Choroid plexus epithelial cell (primary cell): ENCODE results near the genes AKAP12 and ARMT1.

DNA sequence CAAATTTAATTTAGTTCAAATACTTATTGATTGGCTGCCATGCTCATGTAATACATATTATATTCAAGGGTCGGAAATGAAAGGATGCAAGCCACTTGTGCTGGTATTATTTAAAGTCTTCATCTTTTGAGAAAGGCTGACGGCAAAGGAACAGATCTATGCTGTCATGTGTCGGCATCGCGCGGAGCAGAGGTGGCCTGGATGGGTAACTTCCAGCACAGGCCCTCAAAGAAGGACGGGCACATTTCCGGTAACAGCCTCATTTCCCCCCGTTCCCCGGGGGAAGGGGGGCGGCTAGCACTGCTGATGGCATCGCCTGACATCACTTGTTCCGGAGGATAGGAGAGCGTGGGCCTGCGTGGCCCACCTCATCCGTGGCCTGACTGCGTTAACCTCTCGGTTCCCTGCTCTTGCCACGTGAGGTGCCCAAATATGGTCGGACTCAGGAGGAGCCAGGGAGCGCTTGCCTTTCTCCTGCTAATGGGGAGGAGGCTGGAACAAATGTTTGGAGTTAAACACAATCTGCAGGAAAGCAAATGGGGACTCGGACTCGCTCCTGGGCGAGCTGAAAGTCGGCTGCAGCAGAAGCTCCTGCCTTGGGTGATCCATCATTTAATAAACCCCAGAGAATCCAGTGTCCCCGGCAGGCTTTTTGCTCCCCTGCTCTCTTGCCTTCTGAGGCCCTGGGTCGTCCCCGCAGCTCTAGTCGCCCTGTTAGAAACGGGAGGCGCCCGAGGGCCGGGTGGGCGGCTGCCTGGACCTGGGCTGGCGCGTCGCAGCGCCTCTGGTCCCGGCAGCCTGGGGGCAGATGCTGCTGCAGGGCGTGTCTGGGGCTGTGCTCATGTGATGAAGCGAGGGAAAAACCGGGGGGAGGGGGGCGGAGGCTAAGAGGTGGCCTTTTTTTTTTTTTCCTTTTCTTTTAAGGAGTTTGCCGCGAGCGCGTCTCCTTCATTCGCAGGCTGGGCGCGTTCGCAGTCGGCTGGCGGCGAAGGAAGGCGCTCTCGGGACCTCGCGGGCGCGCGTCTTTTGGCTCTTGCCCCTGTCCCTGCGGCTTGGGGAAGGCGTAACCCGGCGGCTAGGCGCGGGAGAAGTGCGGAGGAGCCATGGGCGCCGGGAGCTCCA lies at the start of gene AKAP12:
Gene AKAP12, plus strand, starts transcription at position 508 of the 1,122 bp plus-strand sequence.
- RRBS, result 5% methylated on average over 26 of the region's 70 CpGs

GRCh38 chr6:151324133-151324637 lies 67.2 kb downstream of the ZBTB2 start:
- RRBS, result no CpG with 5 or more reads among the region's 12 CpGs

- RRBS, result under 1% methylated on average over 4 of the region's 19 CpGs
Observed at GRCh38 chr6:151389219-151389891, 2.0 kb downstream of the ZBTB2 start.

GRCh38 chr6:151389892-151389998 lies 1.6 kb downstream of the ZBTB2 start:
- RRBS, result no CpG with 5 or more reads among the region's 7 CpGs

DNA sequence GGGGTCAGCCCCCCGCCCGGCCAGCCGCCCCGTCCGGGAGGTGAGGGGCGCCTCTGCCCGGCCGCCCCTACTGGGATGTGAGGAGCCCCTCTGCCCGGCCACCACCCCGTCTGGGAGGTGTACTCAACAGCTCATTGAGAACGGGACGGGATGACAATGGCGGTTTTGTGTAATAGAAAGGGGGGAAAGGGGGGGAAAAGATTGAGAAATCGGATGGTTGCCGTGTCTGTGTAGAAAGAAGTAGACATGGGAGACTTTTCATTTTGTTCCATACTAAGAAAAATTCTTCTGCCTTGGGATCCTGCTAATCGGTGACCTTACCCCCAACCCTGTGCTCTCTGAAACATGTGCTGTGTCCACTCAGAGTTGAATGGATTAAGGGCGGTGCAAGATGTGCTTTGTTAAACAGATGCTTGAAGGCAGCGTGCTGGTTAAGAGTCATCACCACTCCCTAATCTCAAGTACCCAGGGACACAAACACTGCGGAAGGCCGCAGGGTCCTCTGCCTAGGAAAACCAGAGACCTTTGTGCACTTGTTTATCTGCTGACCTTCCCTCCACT lies 1.3 kb downstream of the RMND1 start:
- RRBS, result no CpG with 5 or more reads among the region's 20 CpGs

- RRBS, result 2% methylated on average over 28 of the region's 78 CpGs
Observed at GRCh38 chr6:151452213-151453147, at the start of gene ARMT1. TSS of gene ARMT1 (plus strand) at chr6:151452466.

DNA sequence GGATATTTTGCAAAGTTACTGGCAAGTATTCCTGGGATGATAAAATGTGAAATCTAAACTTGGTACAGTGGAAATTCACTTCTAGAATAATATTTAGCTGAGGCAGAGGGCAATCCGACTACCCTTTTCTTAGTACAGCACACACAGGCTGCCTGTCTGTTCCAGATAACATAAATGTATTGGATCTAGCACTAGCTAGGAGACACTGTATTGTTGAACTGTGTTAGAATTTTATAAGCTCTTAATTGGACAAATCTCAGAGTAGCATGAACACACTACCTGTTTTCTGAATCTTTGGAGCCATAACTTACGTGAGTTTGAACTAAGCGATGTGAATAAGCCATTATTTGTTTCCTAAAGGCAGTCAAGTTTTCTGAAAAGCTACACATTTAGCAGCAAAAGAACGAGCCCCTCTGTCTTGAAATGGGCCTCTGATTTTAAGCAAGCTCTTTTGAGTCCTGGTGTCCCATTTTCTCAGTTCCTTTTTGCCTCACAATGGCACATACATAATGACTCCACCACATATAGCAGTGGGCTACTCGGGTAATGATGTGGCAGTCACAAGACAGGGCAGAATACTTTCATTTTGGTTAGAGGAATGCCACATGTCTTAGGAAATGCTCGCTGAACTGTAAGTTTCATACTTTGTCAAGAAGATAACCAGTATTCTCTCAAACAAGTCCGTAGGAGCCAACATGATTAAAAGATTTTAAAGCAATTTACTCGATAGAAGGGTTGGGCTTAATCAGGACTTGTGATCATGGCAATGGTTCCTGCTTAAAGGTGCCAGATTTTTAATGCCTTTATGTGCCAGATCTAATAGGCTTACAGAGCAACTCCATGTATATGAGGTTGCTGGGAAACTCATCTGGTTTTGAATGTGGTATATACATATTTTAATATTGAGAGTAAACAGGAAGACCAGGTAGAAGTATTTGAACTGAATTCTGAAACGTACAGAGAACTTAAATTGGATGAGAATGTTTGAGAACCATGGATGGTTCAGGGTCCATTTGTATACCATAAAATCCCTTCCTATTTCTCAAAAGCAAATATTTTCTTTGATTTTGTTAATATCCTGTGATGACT lies 116.3 kb upstream of the ESR1 start:
- RRBS, result no CpG with 5 or more reads among the region's 9 CpGs

DNA sequence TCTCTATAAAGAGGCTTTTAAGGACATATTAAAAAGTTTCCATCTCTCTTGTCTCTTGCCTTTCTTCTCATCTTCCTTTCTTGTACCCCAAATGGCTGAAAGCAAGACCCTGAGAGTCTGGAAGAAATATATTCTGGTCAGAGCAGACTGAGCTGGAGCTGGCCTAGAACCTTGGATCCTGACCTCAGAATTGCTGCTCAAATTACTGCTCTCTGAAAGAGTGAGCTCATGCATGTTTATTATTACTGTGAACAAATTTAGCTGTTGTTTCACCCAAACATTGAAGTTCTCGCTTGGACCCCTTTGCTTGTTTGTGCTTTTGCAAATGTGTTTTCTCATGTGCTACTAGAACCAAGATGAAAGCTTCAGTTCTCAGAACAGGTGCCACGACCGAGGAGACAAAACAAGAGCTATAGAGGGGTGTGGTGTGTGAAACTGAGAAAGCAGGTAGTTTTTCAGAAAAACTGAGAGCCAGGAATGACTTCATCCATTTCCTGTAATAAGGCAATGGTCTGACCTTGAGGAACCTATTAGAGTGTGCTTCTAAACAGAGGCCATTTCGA lies 50.0 kb upstream of the ESR1 start:
- RRBS, result no CpG with 5 or more reads among the region's 4 CpGs

- RRBS, result no CpG with 5 or more reads among the region's 1 CpG
Observed at GRCh38 chr6:151814602-151814989, 7.1 kb downstream of the ESR1 start.

DNA sequence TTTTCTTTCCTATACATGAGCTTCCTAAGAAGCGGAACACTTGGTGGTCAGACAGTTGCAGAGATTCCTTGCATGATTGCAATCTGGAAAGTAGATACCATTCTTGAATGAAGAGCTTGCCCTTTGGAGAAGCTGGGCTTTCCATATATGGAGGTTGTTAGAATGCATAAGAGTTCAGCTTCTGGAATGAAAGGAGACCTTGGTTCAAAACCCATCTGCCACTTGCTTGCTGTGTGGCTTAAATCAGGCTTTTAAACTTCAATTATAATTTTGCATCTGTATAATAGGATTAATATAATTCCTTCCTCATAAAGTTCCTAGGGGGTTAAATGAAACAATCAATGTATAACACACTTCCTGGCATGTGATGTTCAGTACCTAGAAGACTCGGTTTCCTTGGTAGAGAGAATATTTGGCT lies 65.5 kb downstream of the ESR1 start:
- RRBS, result no CpG with 5 or more reads among the region's 2 CpGs

DNA sequence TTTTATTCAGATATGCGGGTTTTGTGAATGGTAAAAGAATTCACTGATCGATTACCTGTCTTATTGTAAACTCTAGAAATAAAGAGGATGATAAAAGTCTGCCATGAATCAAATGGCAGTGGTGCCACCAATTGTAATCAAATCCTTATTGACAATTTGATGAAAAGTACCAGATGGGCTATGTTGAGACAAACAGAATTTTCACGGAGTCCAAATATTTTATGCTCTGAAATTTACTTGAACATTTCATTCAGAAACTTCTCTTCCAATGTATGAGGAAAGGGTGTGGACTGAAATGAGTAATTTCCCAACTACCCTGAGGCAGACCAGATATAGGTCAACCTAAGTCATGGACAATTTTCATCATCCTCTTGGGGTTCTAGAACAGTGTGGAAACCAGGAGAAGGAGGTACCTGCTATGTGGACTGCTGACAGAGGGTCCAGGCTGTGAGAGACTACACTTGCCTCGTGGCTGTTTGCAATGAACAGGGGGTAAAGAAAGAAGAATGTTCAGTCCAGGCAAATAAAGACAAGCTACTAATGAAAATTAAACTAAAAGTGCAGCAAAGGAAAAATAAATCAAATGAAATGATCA lies 322.9 kb downstream of the ESR1 start:
- RRBS, result no CpG with 5 or more reads among the region's 4 CpGs

GRCh38 chr6:152184742-152185850 lies 377.6 kb downstream of the ESR1 start:
- RRBS, result no CpG with 5 or more reads among the region's 13 CpGs

- RRBS, result no CpG with 5 or more reads among the region's 4 CpGs
Observed at GRCh38 chr6:152244898-152245491, 392.2 kb downstream of the SYNE1 start.

DNA sequence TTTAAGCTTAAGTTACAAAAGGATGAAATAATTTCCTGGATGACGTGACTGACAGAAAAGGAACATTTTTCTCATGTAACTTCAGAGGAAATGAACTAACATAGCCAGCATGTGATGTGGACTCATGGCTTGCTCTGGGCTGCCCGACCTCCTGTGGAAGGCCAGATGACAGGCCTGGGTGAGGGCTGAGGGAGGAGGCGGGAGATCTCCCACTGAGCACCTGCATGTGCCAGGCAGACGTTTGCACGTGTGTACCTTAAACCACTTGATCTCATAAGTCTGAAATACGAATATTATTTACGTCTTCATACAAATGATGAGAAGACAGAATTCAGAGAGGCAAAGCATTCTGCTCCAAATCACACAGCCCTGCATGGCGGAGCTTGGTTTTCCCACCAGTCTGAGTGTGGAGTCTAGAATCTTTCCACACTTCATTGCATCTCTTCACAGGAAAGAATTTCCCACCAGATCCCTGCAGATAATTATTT lies 321.0 kb downstream of the SYNE1 start:
- RRBS, result no CpG with 5 or more reads among the region's 8 CpGs

GRCh38 chr6:152380793-152382074 lies 255.9 kb downstream of the SYNE1 start:
- RRBS, result no CpG with 5 or more reads among the region's 20 CpGs

GRCh38 chr6:152701772-152702399 lies 4.2 kb downstream of the MYCT1 start:
- RRBS, result no CpG with 5 or more reads among the region's 5 CpGs

DNA sequence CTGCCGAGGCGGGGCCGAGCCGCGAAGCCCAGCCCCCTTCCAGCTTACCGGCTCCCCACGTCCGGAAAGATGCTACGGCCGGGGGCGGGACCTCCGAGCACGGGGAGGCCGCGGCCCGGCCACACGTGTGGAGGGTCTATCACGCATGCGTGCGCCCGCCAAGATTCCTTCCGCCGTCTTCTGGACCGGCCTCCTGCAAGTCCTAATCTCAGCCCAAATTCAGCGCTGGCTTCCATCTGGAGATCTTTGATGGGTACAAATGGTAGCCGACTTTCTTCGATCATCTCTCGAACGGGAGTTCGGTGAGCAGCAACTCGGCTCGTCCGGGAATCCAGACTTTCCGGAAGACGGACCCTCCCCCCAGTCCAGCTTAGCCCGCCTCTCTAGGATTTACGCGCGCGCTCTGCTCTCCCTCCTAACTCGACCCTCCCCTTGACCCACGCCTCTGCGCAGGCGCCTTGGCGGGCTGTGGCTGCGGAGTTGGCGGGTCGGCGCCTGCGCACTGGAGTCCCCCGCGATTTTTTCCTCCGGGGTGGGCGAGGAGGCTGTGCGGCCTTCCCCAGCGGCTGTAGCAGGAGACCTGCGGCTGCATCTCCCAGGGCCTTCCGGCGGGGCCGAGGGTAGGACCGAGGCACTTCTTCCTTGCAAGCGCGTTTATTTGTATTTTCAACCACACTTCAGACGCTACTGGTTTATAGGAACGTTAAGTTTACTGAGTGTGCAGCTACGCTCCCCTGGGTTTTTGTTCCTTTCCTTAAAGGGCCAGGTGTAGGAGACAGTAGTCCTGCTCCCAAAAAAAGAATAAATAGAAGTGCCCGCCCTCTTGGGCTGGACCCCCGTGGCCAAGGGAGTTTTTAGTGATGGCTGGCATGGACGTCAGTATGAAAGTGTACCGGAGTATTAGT lies 597 bp upstream of the FBXO5 start:
- RRBS, result 1% methylated on average over 20 of the region's 70 CpGs

DNA sequence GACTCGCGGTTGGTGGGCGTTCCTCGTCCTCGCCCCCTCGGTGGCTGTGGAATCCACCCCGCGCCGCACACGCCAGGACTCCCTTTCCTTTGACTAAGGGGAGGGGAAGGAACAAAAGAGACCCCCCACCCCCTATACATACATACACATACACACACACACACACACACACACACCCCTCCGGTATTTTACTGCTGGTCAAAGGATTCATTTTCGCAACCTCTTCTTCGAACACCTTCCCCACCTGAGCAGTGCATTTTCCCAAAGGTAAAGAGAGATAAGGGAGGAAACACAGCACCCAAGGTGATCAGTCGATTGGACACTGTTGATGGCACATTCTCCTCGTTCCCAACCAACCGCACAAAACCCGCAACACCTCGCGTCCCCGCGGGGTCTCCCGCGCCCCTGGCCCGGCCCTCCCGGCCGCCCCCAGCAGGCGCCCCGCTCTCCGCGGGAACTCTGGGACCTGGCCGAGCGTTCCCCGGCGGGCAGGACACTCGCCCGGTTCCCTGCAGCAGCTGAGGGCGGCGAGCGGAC lies 680 bp downstream of the RGS17 start:
- RRBS, result 1% methylated on average over 13 of the region's 39 CpGs

- RRBS, result no CpG with 5 or more reads among the region's 8 CpGs
Observed at GRCh38 chr6:154156000-154156614, 117.1 kb downstream of the OPRM1 start.

DNA sequence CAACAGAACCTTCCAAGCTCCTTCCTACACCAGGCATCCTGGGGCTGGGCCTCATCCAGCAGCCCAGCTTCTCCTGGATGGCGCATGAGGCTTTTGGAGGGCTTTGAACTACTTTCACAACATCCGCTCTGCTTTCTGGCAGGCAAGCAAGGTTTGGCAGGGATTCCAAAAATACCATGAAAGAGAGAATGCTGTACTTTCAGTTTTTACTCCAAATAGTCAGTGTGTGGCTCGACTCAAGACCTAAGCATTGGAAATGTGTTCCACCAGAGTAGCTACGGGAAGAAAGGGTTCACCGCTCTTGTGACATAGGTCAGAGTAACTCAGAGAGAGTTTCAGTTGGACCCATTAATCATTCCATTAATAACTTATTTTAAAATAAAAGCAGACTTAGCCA lies 125.4 kb downstream of the OPRM1 start:
- RRBS, result no CpG with 5 or more reads among the region's 5 CpGs